Trachea (tissue), 1 donor: ENCODE results near the gene SMARCAL1.

- PRO-cap, result no peak
Measured at GRCh38 chr2:212484704-212485239, 53.8 kb downstream of the ERBB4 start.

DNA sequence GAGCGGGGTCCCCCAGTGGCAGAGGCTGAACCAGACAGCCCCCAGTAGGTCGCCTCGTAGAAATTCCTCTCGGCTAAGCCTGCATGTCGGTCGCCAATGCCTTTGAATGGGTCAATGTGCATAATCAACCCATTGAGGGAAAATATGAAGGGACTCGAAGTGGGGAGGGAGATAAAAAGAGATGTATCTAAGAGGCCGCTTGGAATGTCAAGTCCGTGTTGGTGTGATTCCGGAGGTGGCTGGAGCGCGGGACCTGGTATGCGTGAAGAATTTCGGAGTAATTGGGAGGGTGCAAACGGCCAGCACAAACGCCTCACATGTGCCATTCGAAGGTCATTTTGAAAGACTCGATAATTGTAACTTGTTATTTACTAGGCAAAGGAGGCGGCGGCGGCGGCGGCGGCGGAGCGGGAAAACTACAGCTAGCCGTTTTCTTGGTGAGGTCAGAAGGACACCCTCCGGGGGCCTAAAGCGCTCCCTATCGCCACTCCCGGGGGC, 1.8 kb downstream of the ERBB4 start:
- PRO-cap, result no peak

GRCh38 chr2:213145877-213146236, 5.6 kb downstream of the IKZF2 start:
- PRO-cap, result no peak

DNA sequence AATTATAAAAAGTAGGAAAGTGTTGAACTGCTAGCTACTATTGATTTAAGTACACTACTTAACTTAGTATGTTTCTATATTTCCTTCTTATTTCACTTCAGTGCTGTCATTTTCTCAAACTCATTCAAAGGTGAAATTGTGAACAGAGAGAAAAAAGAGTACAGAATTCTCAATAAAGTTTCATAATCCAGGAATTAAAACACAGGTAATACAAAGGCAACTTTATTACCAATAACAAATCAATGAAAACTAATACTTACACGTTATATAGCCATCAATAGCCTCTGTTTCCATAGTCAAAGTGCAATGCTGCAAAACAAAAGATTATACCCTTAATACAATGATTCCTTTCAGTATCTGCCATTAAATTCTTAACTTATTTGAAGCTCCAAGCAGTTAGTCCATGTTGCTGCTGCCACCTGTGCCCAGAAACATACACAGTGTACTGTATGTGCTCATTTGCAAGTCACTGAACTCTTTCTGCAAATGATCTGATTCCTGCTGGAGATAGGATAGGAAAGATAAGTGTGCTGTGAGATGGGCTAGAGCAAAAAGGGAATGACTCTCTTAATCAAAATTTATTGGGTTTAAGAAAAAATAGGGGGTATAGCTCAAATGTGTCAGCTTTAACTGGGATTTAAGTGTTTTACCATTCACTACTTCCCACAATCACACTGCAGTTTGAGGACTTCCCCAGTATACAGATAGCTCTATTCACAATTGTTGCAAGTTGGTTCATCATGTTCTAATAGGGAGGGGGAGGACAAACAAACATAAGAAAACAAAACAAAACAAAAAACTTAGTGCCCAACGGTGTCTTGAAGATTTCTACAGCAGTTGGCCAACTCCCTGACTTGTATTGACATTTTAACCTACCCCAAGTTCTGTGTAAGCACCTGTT, 2.8 kb downstream of the IKZF2 start:
- PRO-cap, result no peak

- PRO-cap, result no peak
Measured at GRCh38 chr2:213229696-213230363, 54.4 kb upstream of the SPAG16 start.

DNA sequence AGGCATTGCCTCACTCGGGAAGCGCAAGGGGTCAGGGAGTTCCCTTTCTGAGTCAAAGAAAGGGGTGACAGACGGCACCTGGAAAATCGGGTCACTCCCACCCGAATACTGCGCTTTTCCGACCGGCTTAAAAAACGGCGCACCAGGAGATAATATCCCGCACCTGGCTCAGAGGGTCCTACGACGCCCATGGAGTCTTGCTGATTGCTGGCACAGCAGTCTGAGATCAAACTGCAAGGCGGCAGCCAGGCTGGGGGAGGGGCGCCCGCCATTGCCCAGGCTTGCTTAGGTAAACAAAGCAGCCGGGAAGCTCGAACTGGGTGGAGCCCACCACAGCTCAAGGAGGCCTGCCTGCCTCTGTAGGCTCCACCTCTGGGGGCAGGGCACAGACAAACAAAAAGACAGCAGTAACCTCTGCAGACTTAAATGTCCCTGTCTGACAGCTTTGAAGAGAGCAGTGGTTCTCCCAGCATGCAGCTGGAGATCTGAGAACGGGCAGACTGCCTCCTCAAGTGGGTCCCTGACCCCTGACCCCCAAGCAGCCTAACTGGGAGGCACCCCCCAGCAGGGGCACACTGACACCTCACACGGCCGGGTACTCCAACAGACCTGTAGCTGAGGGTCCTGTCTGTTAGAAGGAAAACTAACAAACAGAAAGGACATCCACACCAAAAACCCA, 125.4 kb downstream of the BARD1 start:
- PRO-cap, result no peak

DNA sequence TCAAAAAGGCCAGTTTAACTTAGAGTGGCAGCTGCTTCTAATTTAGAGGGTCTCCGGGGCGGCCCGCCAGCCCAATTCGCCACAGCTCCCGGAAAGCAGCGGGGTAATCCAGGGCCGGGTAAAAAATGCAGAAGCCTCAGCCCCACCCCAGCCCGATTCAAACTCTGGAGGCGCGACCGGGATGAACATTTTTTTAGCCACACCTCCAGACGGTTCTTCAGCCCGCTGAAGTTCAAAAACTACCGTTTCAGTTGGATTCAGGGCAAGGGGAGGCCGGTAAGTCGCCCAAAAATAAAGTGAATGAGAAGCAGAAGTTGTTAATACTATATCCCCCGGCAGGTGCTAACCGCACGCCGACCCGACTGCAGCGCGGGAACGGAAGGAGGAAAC, 549 bp downstream of the BARD1 start:
- PRO-cap, result bidirectional peak, plus-strand start at position 250 of the sequence, minus-strand start at position 159 of the sequence

DNA sequence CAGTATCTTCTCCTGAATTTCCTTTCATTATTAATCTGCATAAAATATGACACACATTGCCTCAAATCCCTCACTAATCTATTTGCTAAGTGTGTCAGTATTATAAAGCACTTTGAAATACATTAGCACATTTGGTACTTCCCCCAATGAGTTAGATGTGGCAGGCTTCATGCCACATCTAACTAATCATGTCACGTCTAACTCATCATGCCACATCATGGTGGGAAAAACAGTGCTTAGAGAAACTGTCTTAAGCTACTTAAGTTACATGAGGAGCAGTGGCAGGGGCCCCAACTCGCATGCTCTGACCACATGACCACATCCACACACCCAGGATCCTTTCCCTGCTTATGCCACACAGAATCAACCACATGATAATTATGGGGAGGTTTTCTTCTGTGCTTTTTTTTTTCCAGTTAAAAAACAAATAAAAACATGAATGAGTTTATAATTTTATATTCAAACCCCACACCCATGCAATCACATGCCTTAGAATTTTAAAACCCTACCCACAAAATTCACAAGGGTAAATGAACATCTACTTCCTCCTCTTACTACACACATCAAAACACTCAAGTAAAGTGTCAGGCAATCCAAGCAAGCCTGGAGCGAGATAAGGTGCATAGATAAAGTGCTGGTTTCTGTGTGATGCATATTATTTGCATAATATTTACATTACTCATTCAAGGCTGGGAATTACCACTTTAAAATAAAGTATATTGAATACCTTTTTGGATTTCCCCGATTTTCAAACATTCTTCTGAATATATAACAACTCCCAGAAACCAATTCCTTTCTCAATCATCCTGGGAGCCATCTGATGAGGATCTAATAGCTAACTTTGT, 1.6 kb downstream of the ABCA12 start:
- PRO-cap, result no peak

- PRO-cap, result no peak
Measured at GRCh38 chr2:215382014-215382530, 53.8 kb downstream of the FN1 start.

DNA sequence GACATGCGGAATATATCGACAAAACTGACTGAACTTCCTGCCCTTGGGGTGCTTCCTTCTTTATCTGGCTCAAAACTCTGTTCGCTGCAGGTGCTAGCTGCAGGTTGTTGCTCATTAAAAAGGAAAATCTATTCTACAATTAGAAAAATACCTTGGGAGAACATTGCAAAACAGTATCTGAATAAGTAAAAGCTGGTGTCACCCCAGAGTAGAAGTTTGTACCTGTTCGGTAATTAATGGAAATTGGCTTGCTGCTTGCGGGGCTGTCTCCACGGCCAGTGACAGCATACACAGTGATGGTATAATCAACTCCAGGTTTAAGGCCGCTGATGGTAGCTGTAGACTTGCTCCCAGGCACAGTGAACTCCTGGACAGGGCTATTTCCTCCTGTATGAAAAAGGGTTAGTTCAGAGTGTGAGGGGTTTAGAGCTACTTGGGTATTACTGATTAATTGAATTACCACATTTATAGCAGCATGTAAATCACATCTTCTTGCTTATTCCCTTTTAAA, 52.0 kb downstream of the FN1 start:
- PRO-cap, result no peak

GRCh38 chr2:215417365-215417793, 18.5 kb downstream of the FN1 start:
- PRO-cap, result no peak

DNA sequence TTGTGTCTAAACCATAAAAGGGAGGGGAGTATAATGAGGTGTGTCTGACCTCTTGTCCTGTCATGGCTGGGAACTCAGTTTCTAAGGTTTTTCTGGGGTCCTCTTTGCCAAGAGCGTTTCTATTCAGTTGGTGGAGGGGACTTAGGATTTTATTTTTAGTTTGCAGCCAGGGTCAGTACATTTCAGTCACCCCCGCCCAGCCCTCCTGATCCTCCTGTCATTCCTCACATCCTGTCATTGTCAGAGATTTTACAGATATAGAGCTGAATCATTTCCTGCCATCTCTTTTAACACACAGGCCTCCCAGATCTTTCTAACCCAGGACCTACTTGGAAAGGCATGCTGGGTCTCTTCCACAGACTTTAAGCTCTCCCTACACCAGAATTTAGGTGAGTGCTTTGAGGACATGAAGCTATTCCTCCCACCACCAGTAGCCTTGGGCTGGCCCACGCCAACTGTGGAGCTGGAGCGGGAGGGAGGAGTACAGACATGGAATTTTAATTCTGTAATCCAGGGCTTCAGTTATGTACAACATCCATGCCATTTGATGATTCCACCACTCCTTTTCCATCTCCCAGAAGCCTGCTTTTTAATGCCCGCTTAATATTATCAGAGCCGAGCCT, 108.4 kb downstream of the XRCC5 start:
- PRO-cap, result no peak

DNA sequence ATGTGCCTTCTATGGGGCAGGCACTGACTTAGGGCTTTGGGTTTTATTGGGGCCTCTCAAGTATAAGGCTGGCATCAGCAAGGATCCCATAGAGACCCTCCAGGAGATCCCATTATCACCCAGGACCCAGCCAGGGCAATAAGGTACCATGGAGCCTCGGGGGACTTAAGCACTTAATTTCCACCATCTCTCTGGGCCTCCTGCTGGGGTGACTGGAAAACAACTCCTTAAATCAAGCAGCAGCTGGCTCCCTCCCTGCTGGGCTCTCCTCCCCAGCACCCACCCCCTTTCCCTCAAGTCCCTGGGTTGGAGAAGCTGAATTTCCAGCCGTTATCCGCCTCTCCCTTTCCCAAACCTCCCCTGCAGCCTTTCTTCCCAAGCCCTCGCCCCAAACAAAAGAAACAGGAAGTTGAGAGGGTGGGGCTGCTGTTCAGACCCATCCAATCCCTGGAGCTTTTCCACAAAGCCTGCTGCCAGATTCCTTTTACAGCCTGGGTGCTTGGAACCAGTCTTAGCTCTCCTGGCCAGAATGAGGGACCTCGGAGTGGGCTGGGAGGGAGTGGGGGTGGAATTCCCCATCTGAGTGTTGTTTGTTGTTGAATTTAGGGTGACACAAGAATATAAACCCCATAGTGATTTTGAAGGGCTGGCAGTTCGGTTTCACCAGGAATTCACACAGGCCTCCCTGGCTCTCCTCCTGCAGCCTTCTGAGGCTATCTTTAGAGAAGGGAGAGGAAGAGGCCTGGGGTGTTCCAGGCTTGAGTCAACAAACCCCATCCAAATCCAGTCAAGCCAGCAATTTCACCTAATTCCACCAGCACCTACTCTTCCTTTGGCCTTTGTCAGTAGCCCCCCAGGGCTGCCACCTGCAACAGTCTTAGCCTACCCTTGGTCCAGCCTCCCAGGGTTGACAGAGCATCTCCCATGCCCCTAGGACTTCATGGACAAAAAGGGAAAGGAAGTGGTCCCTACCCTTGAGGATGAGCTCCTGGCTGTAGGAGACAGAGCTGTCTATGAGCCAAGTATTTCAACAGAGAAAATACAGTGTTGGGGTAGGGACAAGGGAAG, 32.2 kb downstream of the MARCHF4 start:
- PRO-cap, result no peak

DNA sequence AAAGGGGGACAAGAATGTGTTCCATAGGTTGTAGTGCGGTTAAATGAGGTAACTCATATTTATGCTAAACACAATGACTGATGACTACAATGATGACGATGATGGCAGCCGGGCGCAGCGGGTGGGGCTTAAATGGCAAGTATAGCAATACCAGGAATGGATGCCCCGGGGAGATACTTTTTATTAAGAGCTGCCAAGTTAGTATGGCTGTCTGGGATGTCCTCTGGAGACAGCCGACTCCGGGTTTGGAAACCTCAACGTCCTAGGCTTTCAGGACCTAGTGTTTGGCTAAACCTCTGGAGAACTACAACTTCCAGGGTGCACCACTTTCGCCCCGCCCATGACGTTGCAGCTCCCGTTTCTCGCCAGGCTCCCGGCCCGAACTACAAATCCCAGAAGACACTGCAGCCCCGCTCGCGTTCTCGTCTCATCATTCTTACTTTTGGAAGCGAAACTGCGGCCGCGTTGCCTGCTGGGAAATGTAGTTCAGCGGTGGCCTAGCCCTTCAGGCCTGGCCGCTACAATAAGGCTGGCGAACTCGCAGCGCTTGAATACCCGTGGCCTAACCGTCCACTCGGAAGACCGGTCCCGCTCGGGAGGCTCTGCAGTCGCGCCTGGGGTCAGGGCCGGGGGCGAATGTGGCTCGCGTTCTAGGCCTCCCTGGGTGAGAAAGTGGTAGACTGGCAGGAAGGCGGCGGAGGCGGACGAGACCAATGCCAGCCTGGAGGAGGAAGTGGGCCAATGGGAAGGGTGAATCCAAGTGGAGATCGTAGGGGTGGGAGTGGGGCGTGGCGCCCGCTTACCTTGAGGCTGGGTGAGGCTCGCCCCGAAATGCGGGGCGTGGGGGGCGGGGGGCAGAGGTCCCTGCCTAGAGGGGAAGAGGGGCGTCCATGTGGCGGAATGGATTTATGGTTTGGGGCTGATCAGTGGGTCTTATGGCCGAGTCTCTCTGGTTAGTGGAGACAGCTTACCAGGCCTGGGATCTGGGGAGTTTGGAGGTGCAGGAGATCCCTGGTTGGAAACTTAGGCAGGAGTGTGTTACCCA, at the start of gene SMARCAL1:
TSS of gene SMARCAL1 (plus strand) at position 500 of the 1,045 bp plus-strand sequence.
- PRO-cap, result no peak

- PRO-cap, result no peak
Measured at GRCh38 chr2:216536716-216537158, 38.1 kb downstream of the RPL37A start.

- PRO-cap, result no peak
Measured at GRCh38 chr2:216619138-216620167, 13.8 kb upstream of the IGFBP2 start.

- PRO-cap, result no peak
Measured at GRCh38 chr2:216713506-216714259, 18.3 kb upstream of the IGFBP5 start.

GRCh38 chr2:216871499-216871947, 11.7 kb upstream of the TNP1 start:
- PRO-cap, result no peak

GRCh38 chr2:217074715-217075386, 215.0 kb upstream of the TNP1 start:
- PRO-cap, result no peak

DNA sequence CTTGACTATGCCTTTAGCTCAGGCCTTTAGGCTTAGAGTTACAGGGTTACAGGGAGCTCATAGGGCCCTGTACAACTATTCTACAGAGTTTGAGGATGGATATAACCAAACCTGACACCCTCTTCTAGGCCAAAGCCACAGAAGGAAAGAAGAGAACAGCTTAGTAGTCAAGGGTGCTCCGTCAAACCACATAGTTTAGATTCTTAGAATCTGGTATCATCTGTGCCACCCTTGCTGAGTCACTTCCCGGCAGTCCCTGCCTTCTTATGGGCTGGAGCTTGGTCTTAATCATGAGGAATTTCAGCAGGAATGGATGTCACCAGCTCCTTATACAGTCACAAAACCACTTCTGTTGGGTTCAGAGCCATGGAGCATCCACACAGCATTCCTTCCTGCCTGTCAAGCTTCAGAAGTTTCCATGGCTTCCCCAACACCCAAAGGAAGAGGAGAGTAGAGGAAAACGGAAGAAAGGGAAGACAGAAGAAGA, 245.9 kb upstream of the TNP1 start:
- PRO-cap, result no peak